Rectum (tissue), 1 donor: Measurements from ENCODE around the gene TGFBR3.

GRCh38 chr1:89127730-89128087 lies 1.8 kb upstream of the GBP2 start:
- PRO-cap = no peak

- PRO-cap = no peak
These were observed 1.2 kb downstream of the GBP4 start for GRCh38 chr1:89197443-89197942.

- PRO-cap = unidirectional peak, plus-strand start at chr1:89407687
These were observed 43.5 kb downstream of the GBP6 start for GRCh38 chr1:89407139-89407900.

DNA sequence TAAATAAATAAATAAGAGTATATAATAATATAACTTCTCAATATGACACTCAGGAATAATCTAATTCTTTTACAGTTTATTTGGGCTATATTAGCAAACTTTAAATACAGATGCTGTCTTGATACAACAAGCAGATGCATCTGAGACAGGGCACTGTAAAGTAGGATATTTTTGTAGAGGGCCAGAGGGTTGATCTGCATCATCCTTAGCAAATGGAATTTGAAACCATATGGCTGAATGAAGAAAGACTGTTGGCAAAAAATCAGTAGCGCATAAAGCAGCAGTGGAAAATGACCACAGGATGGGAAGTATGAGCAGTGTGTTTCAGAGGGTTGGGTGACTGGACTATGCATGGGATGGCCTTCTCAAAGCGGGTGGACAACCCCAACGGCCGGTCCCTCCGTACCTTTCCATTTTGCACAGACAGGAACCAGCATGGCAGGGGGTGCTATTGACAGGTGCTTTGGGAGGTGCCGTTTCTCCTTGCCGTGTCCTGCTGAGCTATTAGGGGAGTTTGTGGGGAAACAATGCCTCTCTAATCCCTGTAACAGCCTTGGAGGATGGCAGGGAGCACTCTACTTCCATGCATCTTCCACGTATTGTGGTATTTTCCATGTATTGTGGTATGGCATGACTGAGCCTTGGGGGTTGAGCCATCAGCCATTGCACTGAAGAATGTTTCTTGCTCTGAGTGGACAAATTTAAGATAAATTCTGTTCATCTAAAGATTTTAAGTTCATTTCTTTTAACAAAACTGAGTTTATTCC lies 5.9 kb downstream of the LRRC8B start:
- PRO-cap = no peak

DNA sequence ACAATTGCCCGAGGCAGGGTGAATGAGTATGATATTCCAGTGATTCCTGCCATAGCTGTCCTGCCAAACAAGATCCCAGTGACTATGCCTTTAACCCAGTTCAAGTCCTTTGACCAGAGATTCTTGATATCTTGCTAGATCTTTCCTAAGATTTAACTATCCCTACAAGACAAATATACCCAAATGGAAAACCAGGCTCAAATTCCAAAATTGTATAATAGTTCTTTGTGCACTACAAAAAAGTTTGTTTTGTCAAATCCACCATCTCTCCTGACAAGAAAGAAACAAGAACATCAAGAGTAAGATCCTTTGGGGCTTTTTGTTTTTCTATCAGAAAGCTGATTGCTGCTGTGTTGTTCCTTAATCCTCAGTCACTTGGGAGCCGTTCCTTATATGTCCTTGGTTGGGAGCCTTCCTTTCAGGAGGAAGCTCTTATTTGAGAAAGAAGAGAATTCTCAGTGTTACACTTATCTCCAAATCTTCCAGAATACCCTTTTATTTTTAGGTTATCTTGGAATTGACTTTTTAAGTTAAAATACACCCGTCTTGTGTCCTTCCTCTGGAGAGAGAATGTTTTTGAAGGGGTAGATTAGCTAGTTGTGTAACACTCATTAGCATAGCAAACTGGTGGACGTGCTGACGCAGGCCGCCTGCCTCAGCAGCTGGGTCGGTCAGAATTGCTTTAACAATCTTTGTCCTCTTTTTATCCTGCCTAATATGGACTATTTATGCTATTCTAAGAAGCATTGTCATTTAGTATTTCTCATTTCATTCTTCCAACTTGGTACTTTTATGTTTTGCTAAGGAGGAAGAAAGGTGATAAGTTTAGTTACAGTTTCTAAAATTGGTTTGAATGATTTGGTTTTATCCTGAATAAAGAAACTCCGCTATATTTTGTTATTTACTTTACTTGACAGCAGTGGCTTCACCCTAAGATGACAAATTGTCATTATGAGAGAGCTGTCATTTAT lies 42.1 kb downstream of the LRRC8B start:
- PRO-cap = bidirectional peak, plus-strand start at position 661 of the sequence, minus-strand start at position 572 of the sequence

DNA sequence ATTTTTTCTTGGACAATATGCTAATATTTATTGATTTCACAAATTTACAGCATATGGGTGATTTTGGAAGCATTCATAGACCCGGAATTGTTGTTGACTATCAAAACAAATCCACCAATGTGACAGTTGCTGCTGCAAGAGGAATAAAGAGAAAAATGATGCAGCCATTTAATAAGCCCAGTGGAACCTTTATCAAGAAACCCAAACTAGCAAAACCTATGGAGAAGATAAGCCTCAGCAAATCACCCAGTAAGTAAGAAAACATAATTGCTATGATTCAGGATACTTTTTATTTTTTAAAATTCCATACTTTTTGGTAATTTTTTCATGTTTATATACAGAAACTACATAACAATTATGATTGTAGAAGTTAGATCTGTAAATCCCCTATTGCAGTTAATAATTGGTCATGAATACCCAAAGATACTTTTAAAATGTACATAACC lies 15.2 kb downstream of the ZNF326 start:
- PRO-cap = no peak

GRCh38 chr1:90022074-90022469 lies 27.2 kb downstream of the ZNF326 start:
- PRO-cap = no peak

DNA sequence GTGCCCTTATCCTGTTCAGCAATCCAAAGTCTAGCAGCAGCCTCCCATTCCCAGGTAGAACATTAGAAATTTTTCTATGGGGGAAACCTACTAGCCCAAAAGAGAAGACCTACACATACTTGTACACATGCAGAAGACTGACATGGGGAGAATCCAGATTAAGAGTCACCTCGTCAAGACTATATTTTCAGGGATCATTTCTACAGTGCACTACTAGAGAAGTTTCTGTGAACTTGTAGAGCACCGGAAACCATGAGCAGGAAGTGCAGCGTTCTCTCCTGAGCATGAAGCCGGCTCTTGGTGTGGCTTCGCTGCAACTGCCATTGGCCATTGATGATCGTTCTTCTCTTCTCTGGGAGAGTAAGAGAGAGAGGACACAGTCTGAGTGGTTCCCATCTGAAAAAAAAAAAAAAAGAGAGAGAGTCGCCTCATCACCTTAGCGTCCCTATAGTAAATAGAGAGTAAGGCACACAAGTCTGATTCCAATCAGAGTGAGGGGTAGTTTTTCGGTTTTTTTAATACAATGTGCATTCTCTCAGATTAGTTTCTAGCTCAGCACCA lies 59.4 kb downstream of the BARHL2 start:
- PRO-cap = no peak

GRCh38 chr1:90706776-90707351 lies 10.2 kb downstream of the BARHL2 start:
- PRO-cap = no peak

DNA sequence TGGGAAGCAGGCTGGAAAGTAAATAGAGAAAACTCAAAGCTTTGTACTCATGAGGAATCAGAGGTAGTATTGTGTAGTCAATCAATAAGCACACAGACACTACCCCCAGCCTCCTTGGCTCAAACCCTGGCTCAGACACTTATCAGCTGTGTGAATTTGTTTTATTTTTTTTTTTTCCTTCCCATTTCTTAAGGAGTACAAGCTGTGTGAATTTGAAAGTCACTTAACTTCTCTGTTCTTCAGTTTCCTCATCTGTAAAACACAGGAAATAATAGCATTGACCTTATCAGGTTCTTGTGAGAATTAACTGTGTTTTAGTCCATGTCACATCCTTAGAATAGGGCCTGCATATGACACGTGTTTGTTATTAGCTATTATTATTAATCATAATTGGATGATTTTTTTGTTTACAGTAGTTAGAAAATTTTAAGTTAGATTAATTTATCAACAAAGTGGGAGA lies 31.8 kb upstream of the BARHL2 start:
- PRO-cap = no peak

DNA sequence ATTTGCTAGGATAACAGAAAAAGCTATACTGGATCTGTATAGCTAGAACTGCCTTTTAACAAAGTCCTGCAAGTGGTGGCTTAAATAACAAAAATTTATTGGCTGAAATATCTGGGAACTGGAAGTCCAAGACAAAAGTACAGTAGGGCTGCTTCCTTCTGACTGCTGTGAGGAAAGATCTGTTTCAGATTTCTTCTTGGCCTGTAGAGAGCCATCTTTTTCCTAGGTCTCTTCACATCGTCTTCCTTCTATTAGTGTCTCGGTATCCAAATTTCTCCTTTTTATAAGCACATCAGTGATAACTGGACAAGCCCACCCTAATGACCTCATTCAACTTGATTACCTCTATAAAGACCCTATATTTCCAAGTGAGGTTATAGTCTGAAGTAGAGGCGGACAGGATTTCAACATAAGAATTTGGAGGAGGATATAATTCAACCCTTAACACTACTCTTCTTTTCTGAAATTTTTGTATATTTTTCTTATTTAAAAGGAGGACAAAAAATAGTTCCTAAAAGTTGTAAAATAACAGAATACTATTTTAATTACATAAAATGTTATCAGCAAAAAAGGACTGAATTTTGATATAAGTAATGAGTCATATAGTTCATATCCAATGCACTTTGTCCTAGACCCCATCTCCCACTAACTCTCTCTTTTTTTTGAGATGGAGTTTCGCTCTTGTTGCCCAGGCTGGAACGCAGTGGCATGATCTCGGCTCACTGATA lies 56.6 kb downstream of the ZNF644 start:
- PRO-cap = no peak

- PRO-cap = no peak
These were observed 143.0 kb downstream of the TGFBR3 start for GRCh38 chr1:91742849-91743472.

DNA sequence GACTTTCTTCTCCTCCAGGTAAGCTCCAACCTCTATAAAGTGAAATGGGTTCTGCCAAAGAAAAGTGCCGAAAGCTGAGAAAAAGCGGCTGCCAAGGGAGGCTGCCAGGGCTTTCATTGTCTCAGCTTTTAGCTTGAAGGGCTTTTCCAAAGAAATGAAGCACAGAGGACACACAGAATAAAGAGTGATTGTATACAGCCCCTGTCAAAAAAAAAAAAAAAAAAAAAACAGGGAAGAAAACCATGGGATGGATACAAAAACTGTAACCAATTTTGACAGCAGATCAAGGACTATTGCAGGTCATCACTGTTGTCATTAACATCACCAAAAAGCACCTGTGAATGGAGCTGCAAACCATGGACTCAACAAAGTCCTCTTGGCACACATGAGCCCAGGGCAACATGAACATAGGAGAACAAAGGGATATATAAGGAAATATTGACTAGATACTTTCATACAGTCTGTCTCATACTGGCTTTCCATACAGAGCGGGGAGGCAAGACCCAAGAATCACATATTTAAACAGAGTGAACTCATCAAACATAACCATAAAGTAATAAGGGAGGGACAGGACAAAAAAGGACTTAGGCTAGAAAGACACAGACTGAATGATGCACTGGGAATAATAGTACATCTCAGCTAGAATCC lies 126.6 kb downstream of the TGFBR3 start:
- PRO-cap = no peak

DNA sequence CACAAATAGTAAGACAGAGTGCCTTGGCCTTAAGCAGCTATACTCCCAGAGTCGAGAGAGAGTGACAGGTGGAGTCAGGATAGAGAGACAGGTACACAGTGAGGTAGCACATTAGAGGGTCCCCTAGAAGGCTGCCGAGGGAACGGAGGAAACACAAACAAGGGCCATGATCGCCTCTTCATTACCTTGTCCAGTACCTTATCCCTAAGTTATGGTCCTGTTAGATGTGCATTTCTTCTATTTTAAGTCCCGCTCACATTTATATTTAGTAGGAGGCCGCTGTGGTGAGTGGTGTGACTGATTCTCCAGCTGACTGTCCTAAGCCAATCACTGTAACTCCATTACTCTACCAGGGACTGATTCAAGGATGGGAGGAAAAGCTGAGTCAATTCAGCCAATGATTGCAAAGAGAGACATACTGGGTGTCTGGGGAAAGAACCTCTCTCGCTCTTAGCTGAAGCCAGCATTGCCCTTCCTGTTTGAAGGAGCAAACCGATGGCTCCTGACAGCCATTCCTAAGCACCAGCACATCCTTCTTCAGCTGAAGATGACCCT lies 59.8 kb downstream of the TGFBR3 start:
- PRO-cap = no peak

DNA sequence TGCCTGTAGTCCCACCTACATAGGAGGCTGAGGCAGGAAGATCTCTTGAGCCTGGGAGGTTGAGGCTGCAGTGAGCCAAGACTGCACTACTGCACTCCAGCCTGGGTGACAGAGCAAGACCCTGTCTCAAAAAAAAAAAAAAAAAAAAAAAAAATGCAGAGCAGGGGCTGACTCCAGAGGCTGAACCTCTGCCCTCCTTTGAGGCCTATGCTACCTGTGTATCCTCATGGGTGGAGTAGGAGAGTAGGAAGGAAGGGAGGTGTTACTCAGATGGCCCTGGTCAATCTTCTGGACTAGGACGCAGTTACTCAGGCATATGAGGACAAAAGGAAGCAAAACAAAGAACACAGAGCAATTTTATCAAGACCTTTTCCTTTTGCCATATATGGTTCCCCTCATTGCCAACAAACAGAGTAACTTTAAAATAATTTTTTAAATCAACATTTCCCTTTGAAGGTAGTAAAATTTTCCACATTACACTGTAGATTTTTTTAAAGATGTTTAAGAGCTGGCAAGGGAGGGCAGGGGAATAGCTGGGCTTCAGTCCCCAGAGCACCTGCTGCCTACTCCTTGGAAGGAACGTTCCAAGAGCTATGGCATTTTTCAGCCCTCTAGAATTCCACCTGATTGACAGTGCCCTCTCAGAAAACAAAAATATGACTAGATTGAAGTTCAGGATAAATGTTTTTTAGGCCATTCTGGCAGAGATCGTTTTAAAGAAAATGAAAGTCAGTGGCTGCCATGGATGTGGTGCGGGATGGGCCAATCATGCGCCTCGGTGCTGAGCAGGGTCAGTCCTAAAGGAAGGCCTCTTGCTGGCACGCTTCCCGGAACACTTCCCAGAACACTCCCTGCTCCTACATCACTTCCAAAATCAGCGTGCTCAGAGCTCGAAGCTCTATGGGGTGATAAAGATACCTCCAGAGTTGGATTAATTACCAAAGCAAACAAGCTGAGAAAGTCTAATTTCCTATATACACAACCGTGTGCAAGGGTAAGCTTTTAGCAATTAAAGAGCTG lies 35.0 kb downstream of the TGFBR3 start:
- PRO-cap = unidirectional peak, minus-strand start at position 749 of the sequence

- PRO-cap = bidirectional peak, plus-strand start at chr1:91885853, minus-strand start at chr1:91885999; bidirectional peak, plus-strand start at chr1:91886340, minus-strand start at chr1:91886151
These were observed at the start of gene TGFBR3 for GRCh38 chr1:91885804-91886620. TSS of gene TGFBR3 (minus strand) at chr1:91886151.

GRCh38 chr1:92315767-92316446 lies 17.0 kb downstream of the RPAP2 start:
- PRO-cap = no peak

DNA sequence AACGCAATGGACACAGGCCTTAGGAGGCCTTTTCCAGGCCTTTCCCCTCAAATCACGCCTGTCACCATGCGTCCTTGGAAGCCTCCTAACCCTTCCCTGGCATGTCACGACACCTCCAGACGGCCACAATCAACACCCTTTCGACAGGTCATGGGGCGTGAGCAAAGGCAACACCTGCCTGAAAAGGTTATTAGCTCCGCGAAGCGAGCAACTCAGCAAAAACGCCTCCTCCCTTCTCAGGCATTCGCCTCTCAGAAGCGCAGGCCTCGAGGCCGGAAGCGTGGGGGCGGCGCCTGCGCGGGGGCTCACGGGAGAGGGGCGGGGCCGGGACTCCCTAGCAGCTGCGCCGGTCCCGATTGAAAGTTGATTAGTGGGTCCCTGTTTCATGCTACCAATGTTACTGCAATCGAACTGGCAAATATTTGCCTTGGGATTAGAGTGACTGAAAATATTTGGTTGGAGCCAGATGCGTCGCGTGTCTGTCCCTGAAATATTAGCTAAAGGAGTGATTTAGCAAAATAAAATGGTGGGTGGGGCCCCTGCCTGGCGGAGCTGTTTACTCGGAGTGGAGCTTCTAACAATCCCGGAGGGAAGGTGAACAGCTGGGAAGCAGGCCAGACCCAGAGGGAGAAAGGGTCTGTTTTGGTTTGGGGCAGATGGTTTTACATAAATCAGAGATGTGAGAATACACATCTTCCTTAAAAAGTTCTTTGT lies 44.9 kb downstream of the GFI1 start:
- PRO-cap = bidirectional peak, plus-strand start at position 310 of the sequence, minus-strand start at position 253 of the sequence

DNA sequence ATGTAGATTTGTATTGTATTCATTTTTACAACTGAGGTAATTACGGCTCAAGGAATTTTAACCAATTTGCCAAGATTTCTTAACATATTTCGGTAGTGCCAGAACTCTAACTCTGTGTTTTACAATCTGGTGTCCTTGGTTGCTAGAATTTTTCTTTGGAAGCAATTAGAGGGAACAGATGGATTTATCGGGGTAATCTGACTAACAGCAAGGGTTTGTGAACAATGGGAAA lies 1.1 kb downstream of the MTF2 start:
- PRO-cap = no peak

GRCh38 chr1:93124387-93125308 lies 45.6 kb downstream of the MTF2 start:
- PRO-cap = no peak